ENCODE data around the genes GPR50, PNMA3, SRPK3 and IRAK1.

- PRO-cap: no peak
Observed at GRCh38 chrX:149943966-149944785, 5.9 kb upstream of the EOLA2 start.

GRCh38 chrX:149971678-149972292 lies 33.5 kb upstream of the EOLA2 start:
- PRO-cap: no peak

- PRO-cap: no peak
Observed at GRCh38 chrX:150546577-150547254, 21.7 kb upstream of the MTM1 start.

GRCh38 chrX:150566544-150567308 lies 1.7 kb upstream of the MTM1 start:
- PRO-cap: no peak

DNA sequence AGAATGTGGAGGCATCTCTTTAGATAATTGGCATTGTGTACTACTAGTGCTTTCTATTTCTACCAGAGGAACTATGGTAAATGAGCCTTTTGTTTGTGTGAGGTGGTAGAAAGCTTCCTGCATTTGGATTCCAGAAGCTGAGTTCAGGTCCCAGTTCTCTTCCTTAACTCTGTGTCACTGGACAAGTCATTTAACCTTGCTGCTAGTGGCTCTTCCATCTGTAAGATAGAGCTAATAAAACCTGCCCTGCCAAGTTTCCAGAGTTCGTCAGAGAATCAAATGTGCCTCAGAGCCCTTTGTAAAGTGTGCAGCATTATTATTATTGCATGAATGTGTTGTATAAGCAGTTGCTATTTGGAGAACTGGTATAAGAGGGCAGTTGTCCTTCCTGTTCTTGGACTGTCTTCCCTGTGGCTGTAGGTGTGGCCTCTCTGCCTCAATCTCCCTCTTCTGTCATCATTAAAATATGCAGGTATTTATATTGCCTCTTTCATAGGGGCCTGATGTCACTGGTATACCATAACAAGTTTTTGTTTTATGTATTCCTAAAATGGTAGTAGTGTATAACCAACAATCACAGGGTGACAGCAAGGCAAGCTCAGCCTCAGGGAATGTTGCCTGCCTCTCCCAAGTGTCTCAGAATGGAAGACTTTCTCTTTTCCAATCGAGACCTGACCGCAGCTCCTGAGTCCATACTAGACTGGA lies 3.7 kb downstream of the MTM1 start:
- PRO-cap: no peak

- PRO-cap: no peak
Observed at GRCh38 chrX:150704661-150705692, 11.8 kb downstream of the MTMR1 start.

GRCh38 chrX:150983845-150984205 lies 690 bp downstream of the HMGB3 start:
- PRO-cap: no peak

DNA sequence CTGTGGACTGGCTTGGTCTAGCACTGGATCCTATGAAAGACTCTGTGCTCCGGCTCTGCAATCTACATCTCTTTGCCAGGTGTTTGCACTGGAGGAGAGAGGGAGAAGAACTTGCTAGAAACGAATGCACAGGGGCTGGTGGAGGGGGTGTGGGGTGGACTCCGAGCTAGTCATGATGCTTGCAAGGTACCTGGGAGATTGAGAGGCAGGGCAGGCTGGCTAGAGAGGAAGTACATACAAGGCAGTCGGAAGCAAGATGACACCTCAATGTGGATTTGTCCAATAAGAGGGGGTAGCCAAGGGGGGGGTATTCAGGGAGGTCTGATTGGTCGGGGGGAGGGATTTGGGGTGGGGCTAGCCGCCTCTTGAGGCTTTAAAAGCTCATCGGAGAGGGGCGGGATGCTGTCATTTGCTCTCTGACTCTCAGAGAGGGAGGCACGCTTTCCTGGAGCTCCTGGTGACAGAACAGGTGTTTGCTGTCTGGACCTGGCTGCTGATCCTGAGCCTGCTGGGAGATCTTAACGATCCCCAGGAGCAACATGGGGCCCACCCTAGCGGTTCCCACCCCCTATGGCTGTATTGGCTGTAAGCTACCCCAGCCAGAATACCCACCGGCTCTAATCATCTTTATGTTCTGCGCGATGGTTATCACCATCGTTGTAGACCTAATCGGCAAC lies at the start of gene GPR50:
Gene GPR50, plus strand, starts transcription at position 402 of the 677 bp plus-strand sequence.
- PRO-cap: no peak

- PRO-cap: no peak
Observed at GRCh38 chrX:151704204-151704759, 9.0 kb downstream of the PRRG3 start.

DNA sequence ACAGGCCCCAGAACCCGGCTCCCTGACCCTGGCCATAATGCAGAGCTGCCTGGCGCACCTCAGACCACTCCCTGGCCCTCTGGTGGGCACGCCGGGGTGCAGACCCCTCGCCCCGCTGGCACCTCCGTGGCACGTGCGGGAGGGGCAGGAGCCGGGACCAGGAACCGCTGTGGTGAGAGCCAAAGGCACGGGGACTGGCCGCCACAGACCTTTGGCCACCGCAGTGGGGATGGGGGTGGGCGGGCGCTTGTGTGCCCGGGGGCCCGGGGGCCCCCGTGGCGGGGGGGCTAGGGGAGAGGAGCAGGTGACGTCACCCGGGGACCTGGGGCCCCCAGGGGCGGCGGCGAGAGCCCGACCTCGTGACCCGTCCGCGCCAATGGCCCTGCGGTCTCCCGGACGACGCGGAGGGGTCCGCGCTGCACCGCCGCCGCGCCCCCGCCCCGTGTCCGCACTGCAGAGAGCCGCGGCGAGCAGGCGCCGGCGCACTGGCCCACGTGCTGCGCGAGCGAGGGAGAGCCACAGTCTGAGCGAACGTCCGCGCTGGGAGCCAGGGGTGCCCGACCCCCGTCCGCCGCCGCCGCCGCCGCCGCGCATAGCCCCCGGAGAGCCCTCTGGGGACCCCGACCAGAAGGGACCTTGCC lies at the start of gene PNMA3:
Gene PNMA3, plus strand, starts transcription at position 483 of the 641 bp plus-strand sequence.
- PRO-cap: no peak

- PRO-cap: no peak
Observed at GRCh38 chrX:153487995-153489169, 6.4 kb upstream of the BGN start.

- PRO-cap: no peak
Observed at GRCh38 chrX:153588648-153588942, 10.3 kb downstream of the CCNQ start.

- PRO-cap: unidirectional peak, minus-strand start at chrX:153724084
Observed at GRCh38 chrX:153724002-153724272, 250 bp downstream of the BCAP31 start.

- PRO-cap: no peak
Observed at GRCh38 chrX:153780574-153781188, at the start of gene SRPK3. SRPK3 (plus strand) TSS chrX:153781041.

GRCh38 chrX:153792810-153793656 lies 1.1 kb downstream of the IDH3G start:
- PRO-cap: no peak

GRCh38 chrX:153908972-153909512 lies 4.6 kb downstream of the AVPR2 start:
- PRO-cap: no peak

- PRO-cap: unidirectional peak, minus-strand start at chrX:153970923; bidirectional peak, plus-strand start at chrX:153971285, minus-strand start at chrX:153971202; unidirectional peak, minus-strand start at chrX:153971599
Observed at GRCh38 chrX:153970897-153971668, 535 bp downstream of the HCFC1 start.

- PRO-cap: no peak
Observed at GRCh38 chrX:153999589-154000464, 19.9 kb downstream of the IRAK1 start.

DNA sequence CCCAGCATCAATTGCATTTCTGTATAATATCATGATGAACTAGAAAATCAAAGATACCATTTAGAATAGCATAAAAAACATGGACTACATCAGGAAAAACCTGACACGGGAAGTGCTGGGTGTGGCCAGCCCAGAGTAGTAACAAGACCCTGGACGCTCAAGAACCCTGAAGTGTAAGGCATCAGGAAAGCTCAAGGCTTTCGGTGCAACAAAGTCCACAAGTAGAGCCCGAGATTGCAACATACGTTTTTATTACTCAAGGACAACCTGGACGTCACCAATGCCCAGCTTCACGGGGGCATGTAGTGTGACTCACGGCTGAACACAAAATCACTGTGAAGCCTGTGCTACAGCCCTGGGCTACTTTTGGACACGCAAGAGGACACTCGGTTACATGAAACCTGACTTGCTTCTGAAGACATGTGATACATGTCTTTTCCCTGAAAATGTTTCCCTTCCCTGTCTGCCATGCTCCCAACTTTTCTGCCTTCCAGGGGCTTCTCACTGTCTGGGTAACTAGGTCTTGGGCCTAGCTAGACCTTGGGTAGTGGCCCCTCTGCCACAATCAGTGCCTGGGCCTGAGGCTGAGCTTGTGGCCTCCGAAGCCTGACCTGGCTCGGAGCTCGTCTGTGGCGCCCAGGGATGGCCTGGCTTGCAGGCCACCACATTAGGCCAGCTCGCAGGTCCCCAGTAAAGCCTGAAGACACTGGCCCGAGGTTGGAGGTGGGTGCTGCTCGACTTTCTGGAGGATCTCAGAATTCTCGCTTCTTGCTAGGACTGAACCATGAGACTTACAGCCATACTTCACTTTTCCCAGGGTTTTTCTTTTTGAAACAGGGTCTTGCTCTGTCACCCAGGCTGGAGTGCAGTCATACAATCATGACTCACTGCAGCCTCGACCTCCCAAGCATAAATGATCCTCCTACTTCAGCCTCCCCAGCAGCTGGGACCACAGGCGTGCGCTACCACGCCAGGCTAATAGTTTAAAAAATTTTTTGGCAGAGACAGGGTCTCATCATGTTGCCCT lies 9.1 kb downstream of the IRAK1 start:
- PRO-cap: no peak

DNA sequence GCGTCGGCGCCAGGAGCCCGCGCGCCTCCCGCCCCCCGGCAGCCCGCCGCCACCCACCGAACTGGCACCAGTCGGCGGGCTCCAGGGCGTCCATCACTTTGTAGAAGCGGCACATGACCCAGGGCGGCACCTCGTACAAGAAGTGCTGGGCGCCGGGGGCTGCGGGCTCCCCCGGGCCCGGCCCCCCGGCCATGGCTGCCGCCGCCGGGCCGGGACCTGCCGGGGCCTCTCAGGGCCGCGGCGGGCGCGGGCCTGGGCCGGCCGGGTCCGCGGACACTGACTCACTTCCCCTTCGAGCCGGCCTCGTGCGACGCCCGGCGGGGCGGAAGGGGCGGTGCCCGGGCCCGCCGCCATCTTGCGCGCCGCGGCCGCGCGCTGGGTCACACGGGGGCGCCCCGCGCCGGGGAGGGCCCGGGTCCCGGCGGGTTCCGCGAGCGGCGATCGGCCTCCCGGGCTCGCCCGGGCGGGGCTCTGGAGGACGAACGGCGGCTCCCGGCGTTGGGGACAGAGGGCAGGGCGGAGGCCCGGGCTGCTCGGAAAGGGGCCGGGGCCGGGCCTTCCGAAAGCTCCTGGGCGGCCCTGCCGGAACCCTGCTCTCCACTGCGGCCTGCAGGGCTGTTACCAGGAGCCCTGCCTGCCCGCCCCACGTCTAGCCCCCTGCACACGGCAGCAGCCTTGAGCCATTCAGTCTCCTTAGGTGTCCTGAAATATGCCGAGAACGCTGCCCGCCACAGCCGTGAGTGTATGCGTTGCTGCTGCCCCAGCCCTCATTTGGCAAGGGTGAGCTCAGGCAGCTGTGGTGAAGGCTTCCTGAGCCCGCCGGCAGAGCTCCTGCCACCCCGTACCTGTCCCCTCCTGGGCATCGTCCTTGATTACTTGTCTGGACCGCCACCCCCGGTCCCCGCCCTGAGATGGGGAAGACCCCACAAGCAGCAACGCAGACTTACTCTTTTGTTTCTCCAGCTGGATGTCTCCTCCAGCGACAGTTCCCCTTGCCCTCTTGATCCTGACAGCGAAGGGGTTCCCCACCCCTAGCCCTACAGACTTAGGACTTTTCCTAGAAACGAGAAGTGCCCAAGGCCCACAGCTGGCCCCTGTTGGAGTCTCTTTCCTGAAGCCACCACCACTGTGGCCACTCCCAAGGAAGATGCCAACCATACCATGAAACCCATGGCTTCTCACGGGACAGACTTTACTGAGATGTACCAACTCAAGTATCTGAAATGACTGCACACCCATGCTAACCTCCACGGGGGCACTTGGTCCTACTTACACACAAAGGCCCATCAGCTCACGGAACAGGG lies at the start of gene IRAK1:
Gene IRAK1, minus strand, starts transcription at position 283 of the 1,304 bp plus-strand sequence.
- PRO-cap: bidirectional peak, plus-strand start at position 380 of the sequence, minus-strand start at position 278 of the sequence; unidirectional peak, minus-strand start at position 773 of the sequence